Hepatocyte (in vitro differentiated cells and primary cell): ENCODE results near the genes ERCC6, CHAT and WASHC2A.

GRCh38 chr10:48623830-48624265, 19.0 kb upstream of the ARHGAP22 start:
- RAMPAGE, long total RNA = no peak
- RRBS = no CpG with 5 or more reads among the region's 6 CpGs

DNA sequence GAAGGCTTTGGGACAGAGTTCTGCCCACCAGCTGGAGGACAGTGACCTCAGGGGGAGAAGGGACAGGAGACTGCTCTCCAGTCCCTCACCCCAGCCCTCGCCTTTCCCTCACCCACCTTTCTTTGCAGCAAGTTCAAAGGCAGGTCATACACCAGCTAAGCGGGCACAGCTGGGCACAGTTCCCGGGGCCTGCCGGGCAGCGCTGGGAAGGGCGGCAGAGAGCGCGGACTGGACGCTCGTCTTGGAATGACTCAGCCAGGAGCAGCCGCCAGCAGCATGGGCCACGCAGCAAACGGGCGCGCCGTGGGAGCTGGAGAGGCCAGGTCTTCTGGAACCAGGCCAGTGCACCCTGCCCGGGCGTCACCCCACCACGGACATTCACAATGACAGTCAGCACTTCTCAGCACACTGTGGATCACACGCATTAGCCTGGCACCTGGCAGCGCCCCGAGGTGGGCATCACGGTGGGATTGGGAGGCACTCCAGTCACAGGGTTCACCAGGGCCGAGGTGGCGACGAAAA, 29.2 kb upstream of the WDFY4 start:
- RAMPAGE, long total RNA = no peak
- RRBS = no CpG with 5 or more reads among the region's 26 CpGs

DNA sequence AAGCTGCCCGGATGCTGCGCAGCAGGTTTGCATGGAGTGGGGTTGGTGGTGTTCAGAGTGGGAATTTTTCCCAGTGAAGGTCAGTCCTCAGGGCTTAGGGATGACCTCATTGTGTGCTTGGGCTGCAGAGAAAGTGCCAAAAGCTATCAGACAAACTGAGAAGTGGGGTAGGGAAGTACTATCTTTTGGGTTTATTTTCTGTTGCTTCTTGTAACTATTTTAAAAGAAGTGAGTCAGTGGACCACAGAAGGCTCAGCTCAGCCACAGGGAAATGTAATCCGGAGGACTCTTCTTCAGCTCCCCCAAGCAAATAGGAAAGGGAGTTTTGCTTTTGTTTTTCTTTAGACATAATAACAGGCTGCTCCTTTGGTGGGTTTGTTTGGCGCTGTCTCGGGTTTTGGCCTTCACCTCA, 5.2 kb upstream of the FAM170B start:
- RAMPAGE, long total RNA = no peak
- RRBS = no CpG with 5 or more reads among the region's 5 CpGs

GRCh38 chr10:49278271-49278977, 20.5 kb upstream of the C10orf71 start:
- RAMPAGE, long total RNA = no peak
- RRBS = no CpG with 5 or more reads among the region's 9 CpGs

DNA sequence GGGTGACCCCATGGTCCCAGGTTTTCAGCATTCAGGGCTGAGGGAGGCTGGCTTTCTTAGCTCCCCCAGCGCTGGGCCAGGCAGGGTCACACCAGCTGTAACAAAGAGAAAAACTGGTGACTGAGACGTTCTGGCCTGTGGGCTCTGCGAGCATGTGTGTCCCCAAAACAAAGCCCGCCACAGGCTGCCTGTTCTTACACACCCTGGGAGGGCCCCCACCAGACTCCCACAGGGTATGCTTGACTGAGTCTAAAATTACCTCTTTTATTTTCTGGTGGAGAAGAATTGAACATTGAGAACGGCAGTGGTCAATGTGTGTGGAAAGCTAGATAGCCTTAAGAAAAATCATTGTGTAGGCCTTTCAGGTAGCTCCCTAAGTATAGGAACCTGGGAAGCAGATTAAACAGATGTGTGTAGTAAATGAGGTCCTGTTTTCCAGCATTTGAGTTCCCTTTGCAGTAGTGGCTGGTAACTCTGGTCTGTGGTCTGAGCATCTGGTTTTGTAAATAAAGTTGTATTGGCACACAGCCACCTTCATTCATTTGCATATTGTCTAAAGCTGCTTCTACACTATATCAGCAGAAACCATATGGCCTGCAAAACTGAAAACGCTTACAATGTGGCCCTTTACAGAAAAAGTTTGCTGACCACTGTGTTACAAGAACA, 933 bp downstream of the C10orf71 start:
- RAMPAGE, long total RNA = no peak
- RRBS = no CpG with 5 or more reads among the region's 6 CpGs

- RAMPAGE, long total RNA = no peak
- RRBS = no CpG with 5 or more reads among the region's 6 CpGs
Observed at GRCh38 chr10:49362757-49363062, 33.2 kb downstream of the DRGX start.

DNA sequence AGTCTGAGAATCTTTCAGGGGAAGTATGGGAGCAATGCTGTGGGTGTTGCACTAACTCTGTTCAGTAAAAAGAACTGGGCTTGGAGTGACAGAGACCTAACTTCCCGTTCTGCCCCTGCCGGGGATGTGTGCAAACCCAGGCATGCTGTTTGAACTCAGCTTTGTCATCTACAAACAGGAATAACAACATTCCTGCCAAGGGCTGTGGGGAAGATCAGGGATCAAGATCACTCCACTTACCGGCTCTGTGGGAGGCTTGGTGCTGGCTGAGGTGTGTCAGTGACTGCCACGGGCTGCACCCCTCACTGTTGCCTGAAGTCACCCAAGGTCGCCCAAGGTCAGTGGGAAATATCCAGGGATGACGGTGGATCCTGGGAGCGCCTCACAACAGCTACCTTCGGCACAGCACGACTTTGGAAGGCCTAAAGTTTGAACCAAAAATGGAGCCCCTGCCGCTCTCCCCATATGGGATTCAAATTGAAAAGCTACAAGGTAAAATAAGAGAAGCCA, 23.2 kb upstream of the DRGX start:
- RAMPAGE, long total RNA = no peak
- RRBS = 58% methylated on average over 2 of the region's 10 CpGs

GRCh38 chr10:49538690-49539392, at the start of gene ERCC6:
TSS of gene ERCC6 (minus strand) at chr10:49539121.
- RAMPAGE, long total RNA = no peak
- RRBS = 3% methylated on average over 5 of the region's 63 CpGs

GRCh38 chr10:49613787-49614112, at the start of gene CHAT:
TSS of gene CHAT (plus strand) at chr10:49614037.
- RAMPAGE, long total RNA = no peak
- RRBS = no CpG with 5 or more reads among the region's 3 CpGs

DNA sequence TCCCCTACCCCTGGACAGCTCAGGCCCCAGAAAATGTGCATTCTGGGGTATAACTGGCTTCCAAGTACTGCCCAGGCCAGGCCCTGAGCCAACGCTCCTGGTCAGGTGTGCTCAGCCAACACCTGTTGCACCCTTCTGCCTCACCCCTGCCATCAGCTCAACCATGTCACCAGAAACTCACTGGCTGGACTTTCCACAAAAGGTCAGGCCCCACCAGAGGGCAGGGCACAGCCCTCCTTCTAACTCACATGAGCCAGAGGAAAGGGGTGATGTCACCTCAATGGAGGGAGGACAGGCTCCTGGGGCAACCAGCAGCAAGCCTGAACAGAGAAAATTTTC, 2.3 kb downstream of the OGDHL start:
- RAMPAGE, long total RNA = no peak
- RRBS = no CpG with 5 or more reads among the region's 1 CpG

- RAMPAGE, long total RNA = no peak
- RRBS = no CpG with 5 or more reads among the region's 5 CpGs
Observed at GRCh38 chr10:49837066-49837389, 74.9 kb upstream of the OGDHL start.

GRCh38 chr10:50067567-50068677, at the start of gene WASHC2A:
TSS of gene WASHC2A (plus strand) at chr10:50067954.
- RAMPAGE, long total RNA = no peak
- RRBS = 3% methylated on average over 4 of the region's 87 CpGs

DNA sequence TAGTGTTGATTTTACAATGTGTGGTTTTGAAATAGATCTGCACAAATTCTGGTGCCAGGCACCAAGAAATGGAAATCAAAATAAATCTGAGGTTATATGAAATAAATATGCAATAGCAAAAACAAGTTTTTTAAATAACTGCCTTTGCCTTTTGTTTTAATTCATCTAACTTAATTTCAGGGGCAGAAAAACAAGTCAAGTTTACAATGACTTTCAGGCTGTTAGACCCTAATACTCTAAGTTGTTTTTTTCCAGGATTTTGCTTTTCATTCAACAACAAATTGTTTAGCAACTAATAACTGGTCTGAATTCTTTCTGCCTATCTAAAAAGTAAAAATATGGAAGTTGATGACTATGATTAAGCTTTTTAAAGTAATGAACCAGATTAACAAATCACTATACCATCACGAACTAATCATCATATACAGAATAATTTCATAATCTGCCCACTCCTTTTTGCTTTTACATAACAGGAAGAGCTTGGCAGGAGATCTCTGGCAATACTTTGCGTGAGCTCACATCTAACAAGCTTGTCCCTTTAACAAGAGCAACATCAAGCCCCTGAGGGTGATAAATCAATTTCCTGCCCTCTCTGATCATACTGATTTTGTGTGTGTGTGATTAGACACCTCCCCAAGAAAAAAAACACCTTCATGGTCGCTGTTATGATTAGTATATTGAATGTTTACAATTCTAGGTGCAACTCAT, 143.4 kb upstream of the ASAH2 start:
- RAMPAGE, long total RNA = no peak
- RRBS = no CpG with 5 or more reads among the region's 3 CpGs

DNA sequence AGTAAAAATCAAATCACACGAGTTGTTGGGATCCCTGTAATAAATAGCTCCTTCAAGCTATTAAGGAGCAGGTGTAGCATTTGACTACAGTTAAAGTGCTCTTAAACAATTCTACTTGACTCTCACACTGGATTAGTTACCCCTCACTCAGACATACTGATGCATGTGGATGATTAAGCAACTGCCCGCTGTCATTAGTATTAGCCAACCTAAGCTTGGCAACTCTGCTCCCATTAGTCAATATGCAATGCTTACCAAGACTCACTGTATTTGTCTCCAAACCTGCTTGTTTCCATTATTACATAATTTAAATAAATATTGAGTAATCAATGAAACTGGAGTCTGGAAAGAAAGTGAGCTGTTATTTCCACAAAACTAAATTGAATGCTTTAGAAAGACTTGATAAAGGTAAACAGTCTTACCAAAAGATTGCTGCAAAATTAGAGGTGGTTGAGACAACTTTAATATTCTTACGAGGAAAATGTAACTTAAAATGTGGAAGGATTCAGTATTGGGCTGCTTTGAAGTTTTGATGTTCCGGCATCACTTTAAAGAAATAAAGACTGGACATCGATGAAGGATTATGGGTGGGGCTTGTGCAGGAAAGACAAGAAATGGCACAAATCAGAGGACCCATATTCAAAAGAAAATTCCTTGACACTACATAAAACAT, 144.1 kb upstream of the ASAH2 start:
- RAMPAGE, long total RNA = no peak
- RRBS = no CpG with 5 or more reads among the region's 5 CpGs

GRCh38 chr10:50396845-50397557, 145.7 kb upstream of the ASAH2 start:
- RAMPAGE, long total RNA = no peak
- RRBS = no CpG with 5 or more reads among the region's 9 CpGs

GRCh38 chr10:50416830-50417679, 165.7 kb upstream of the ASAH2 start:
- RAMPAGE, long total RNA = no peak
- RRBS = no CpG with 5 or more reads among the region's 11 CpGs

DNA sequence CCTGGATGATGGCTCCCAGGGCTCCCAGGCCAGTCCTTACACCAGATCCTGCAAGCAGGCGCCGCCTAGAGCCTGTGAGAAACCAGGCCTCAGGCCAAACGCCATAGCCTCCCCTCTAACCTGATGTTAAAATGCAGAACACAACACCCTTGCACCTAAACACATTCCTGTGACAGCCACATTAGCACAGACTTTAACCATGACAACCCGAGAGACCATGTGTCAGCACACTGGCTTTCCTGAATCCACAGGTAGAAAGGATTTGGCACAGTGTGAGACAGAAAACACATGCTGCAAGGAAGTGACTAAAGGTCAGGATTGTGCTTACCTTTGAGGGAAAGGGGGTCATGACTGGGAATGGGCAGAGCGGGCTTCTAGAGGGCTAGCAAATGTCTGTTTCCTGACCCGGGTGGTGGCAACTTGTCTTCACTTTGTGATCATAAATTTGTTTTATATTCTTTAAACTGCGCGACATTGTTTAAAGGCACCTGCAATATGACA, 59.8 kb downstream of the SGMS1 start:
- RAMPAGE, long total RNA = no peak
- RRBS = no CpG with 5 or more reads among the region's 8 CpGs

DNA sequence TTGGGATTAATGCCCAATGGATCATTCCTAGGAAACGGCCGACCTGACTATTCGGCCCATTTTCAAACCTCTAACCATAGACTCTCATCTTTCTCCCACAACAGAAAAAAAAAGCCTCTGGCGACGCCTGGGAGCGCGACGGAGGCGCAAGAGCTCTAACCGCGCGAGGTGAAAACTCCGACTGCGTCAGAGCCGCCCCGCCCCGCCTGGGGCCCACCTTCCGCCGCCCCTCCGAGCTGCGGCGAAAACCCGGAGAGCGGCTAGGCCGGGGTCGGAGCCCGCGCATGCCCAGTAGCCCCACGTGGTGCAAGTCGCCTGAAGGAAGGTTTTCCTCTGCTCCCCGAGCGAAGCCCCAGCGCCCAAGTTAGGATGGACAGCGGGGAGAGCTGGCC, 631 bp upstream of the SGMS1 start:
- RAMPAGE, long total RNA = no peak
- RRBS = no CpG with 5 or more reads among the region's 34 CpGs

- RAMPAGE, long total RNA = no peak
- RRBS = no CpG with 5 or more reads among the region's 8 CpGs
Observed at GRCh38 chr10:50809441-50810101, 69.8 kb downstream of the ASAH2B start.

- RAMPAGE, long total RNA = no peak
- RRBS = no CpG with 5 or more reads among the region's 6 CpGs
Observed at GRCh38 chr10:51700417-51700793, 1.0 kb upstream of the CSTF2T start.